Duodenum (tissue), 1 donor: Measurements from ENCODE around the gene USF1.

DNA sequence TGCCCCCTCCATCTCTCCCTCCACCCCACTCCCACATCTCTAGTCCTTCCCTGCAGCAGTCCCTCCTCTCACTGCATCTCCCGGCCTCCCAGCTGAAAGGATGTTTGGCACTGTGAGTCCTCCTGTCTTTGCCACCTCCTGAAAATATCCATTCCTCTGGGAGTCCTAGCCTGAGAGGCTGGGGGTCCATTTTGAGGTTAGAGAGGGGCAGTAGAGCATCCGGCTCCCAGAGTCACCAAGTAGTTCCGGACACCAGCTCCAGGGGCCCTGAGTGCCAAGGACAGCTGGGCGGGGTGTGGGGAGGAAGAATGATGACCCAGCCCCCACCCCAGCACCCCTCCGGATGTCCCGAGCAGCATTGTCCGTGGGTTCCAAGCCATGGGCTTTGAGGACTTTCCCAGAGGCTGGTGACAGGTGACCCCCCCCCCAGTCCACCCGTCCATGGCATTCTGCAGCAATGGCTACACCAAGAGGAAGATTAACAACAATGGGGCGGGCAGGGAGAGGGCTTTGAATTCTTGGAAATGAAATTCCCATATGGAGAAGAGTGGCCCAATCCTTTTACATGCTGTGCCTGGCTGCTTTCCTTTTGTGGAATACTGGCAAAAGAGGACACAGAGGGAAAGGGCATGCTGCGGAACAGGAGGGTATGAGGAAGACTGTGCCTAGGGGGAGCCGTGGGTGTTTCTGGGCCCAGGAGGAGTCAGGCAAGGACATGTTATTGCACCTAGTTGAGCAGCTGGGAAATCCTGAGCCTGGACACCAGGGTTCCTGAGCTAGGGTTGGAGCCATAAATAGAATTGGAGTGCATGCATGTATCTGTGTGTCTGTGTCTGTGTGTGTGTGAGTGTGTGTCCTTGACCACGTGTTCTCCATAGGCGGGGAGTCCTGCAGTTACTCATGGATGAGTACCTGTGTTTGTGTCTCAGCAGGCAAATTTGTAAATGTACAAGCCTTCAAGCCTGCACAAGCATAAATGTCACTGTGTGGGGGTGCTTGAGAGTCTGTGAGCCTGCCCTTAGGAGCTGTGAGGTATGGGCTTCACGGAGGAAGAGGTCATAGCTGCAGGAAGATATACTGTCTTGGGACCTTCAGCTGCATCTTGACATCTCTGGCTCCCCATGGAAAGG lies 930 bp downstream of the ATP1A2 start:
- PRO-cap, result no peak

DNA sequence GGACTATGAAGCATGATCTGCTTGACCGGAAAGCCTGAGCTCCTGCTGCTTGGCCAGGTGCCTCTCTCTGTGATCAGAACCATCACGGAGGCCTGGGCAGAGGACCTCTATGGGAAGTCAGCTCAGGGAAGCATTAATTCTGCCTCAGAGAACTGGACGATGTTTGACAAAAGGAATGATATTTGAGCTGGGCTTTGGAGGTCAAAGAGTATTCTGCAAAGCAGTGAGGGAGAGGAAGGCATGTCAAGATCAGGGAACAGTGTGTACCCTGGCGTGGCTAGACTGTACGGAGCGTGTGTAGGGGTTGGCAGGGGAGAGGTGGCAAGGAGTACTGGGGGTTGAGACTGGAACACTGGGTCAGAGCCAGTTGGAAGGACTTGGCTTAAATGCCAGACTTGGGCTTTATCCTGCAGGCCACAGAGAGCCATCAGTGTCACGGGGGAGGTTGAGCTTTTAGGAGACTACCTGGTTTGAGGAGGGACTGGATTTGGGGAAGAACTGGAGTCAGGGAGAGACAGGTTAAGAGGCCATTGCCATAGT lies 16.4 kb downstream of the ATP1A2 start:
- PRO-cap, result no peak

DNA sequence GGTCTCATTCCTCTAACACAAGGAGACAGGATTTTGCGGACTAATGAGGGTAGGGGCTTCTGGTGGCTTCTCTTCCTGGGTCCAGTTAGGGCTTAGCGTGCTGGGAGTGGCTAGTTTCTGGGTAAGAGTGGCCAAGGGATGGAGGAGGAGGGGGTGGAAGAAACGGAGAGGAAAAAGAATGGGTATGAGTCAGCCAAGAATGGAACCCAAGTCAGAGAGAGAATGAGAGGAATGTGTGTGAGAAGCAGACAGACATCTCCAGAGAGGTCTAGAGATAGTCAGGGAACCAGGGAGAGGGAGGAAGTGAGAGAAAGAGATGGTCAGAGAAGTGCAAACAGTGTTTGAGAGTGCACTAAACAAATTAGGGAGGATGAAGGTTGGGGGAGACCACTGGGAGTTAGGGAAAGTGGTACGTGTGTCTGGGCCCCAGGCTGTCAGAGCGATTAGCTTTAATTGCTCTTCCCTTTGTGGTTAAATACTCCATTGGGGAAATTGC lies 1.3 kb downstream of the PEA15 start:
- PRO-cap, result no peak

GRCh38 chr1:160217015-160217266 lies 11.8 kb downstream of the PEA15 start:
- PRO-cap, result no peak

GRCh38 chr1:160317185-160317476 lies 25.9 kb downstream of the COPA start:
- PRO-cap, result no peak

DNA sequence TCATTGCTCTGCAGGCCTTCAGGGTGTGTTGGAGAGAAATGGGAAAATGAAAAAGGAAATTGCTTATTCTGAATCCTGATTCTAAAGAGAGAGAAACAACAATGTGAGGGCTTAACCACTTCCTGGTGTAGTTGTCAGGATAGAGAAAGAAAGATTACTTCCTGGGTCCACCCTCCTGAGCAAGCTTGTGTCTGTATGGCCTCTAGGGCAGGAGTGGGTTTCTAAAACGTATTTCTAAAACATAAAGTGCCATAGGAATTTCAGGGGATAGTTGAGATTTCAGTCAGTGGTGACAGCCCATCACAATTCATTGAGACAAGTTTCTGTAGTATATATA lies 28.4 kb downstream of the VANGL2 start:
- PRO-cap, result no peak

DNA sequence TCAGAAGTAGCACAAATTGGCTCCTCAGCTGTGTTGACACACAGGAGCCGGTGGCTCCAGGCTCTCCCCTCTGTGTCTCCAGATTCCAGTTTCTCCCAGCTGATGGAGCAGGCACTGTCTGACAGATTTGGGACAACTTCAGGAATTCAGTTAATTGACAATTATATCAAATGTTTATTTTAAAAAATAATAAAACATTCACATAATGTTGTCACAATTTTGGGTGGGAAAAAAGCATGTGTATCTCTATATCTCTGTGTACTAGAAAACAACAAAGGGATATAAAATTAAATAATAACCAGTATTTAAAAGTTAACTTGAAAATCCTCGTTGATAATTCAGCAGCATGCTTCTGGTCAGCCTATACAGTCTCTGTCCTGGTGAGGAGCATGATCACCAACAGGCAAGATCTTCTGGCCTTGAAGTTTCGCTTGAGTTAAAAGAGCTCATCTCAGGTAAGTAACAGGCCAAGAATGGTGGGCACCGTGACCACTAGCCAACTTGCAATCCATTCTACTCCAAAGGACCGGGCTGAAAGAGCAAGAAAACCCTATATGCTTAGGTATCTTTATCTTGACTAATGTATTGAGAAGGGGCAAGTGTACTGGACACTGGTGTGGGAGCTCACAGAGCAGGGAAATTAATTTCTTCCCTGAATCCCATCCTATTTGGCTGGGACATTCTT lies 31.9 kb upstream of the SLAMF1 start:
- PRO-cap, result no peak

DNA sequence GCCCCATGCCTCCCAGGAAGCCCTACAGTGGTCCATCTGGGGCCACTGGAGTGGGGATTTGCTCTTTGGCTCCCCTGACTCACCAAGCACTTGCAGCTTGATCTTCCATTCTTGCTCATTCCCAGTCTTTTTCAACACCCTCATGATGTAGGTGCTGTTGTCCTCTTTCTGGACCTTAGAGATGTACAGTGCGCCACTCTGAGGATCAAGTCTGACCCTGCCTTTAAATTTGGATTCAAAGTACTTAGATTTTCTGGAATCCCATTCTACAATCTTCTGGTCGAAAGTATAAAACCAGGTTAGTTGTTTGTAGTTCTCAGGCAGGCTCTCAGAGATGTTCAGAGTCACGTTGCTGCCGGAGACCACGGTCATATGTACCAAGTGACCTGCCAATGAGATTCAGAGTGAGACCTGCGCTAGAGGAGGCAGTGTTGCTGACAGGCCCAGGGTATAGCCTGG lies 26.8 kb downstream of the CD48 start:
- PRO-cap, result no peak

DNA sequence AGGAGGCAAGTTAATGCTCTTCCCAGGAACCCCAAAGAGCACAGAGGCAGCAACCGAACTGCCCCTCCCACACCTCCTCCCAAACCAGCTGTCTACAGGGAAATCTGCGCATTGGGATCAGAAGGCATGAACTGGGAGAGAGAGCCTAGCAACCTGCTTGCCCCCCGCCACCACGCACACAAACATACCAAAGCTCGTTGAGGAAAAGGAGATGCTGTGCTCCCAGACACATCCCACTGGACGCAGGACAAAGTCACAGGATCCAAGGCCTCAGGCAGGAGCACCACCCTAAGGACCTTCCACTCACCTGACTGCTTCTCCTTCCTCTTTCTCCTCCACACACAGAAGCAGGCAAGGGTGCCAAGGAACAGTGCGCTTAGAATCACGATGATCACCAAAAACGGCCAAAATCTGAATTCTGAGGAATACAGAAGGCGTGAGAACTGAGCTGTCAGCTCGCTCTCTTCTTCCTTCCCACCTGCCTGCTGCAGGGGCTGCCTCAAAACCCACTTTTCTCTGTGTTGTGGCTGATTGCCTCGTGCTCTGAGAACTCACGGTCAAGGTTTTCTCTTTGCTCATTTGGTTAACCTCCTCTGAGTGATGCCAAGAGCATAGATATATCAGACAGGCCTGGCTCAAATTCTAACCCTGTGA lies 23.9 kb downstream of the CD244 start:
- PRO-cap, result no peak

DNA sequence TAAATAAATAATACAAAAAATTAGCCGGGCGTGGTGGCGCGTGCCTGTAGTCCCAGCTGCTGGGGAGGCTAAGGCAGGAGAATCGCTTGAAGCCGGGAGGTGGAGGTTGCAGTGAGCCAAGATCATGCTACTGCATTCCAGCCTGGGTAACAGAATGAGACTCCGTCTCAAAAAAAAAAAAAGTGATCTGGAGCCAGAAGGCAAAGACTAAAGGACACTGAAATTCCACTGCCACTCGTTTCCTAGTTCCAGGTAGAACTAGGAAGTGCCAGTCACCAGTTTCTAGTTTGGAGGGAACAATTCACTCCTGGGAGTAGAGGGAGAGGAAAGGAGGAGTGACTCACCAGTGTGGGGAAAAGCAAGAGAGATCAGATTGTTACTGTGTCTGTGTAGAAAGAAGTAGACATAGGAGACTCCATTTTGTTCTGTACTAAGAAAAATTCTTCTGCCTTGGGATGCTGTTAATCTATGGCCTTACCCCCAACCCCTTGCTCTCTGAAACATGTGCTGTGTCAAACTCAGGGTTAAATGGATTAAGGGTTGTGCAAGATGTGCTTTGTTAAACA lies 4.4 kb downstream of the F11R start:
- PRO-cap, result no peak

GRCh38 chr1:161021420-161021627 lies 372 bp upstream of the F11R start:
- PRO-cap, result bidirectional peak, plus-strand start at chr1:161021510, minus-strand start at chr1:161021152

DNA sequence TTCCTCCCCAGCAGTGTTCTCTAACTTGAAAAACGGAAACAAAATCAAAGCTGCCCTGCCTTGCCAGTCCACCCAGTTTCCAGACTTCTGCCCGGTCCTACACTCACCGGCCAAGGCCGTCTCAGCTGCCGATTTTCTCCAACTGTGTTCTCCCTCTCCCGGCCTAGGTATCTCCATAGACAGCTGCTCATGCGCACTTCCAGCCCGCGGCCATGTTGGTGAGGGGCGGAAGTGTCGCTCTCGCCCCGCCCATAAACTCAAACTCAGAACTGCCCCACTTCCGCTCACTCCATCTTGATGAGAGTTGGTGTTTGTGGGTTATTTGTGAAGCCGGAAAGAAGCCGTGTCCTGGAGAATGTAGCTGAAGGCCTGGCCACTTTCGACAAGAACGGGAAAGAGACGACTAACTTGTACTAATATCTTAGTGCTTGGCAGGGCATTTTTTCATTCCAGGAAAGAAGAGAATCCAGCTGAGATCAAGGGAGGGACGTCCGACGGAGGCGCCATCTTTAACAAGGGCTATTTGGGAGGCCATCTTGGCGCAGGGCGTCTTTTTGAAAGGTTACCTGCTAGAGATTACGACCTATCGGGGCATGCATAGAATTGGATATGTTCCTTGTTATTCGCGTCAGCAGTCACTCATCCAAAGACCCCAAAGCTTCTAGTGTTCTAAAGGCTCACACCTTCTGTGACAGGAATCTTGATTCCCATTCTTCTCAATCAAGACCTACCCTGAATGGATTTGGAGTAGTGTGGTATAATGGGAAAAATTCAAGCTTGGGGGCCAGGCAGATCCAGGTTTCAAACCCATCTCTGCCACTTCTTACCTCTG lies at the start of gene USF1:
Gene USF1 (minus strand): TSS at position 227 of the 832 bp plus-strand sequence.
- PRO-cap, result bidirectional peak, plus-strand start at position 321 of the sequence, minus-strand start at position 214 of the sequence

DNA sequence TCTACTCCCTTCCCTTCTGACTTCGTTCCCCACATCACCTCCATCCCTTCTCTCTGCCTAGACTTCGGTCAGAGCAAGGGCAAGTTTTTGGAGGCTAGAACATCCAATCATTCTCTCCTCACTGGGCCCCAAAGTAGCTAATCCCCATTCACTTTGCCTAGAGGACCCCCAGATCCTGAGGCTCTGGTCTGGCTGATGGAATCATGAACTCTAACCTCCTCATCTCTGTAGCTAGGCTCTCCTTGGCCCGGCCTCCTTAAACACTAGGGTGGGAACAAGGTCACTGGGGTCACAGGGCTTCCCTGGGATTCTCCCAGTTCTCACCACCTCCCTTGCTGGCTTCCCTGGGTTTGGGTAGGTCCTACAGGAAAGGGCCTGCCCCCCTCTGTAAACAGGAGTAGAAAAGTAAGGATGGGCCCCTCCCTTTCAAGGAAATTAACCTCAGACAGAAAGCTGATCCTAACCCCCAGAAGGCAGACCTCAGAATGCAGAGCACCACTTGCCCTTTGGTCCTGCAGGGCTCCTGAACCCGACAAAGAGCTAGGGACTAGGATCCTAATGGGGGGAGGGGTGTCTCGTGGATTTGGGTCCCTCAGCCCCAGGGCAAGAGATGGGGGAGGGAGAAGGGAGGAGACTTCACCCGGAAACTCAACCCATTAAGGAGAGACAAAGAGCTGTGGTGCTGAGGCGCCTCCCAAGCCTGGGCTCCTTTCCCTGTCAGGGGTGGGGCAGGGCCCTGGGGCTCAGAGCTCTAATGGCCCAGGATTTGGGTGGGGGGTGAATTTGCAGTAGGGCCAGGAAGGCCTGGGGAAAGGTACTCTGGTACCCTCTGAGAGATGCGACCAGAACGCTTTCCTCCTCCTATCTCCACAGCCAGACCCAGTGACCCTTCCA lies 3.1 kb downstream of the NECTIN4 start:
- PRO-cap, result no peak

DNA sequence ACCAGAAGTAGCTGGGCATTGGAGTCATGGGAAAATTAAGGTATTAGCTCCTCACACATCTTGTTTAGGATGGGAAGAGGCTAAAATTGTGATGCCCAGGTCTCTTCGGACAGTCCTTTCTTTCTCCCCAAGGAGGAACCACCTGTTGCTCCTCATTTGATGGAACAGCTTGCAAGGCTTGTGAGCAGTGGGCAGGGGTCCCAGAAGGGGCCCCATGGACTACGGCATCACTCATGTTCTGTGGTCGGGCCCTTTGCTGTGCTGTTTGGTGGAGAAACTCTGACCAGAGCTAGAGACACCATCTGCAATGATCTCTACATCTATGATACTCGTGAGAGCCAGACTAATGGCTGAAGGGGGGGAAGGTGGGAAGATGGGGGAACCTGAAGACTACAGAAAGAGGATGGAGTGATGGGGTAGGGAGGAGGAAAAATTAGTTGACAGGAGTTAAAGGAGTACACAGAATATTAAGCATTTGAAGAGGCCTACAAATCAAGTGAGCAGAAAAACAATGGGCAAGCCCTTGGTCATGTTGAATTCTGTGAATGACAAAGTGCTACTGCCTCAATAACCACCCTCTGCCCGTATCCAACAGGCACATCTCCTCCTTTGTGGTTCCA lies 1.4 kb downstream of the KLHDC9 start:
- PRO-cap, result no peak

GRCh38 chr1:161163700-161164204 lies 2.5 kb upstream of the PPOX start:
- PRO-cap, result no peak

DNA sequence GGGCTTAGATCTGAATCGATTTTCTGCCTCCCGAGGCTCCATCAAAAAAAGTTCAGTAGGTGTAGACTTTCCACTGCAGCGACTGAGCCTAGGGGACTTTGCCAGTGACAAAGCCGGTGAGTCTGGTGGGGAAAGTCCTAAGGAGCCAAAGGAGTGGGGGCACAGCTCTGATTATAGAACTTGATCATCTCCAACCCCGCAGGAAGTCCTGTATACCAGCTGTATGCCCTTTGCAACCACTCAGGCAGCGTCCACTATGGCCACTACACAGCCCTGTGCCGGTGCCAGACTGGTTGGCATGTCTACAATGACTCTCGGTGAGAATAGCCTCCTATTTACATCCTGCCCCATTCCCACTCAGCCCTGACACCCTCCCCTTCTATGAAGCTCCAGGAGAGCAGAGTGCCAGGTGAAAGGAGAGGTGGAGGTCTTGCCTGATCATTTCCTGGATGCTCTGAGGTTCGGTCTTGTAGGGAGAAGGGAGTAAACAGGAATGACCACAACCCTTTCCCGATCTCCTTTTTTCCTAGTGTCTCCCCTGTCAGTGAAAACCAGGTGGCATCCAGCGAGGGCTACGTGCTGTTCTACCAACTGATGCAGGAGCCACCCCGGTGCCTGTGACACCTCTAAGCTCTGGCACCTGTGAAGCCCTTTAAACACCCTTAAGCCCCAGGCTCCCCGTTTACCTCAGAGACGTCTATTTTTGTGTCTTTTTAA lies 1.2 kb upstream of the PPOX start:
- PRO-cap, result no peak

DNA sequence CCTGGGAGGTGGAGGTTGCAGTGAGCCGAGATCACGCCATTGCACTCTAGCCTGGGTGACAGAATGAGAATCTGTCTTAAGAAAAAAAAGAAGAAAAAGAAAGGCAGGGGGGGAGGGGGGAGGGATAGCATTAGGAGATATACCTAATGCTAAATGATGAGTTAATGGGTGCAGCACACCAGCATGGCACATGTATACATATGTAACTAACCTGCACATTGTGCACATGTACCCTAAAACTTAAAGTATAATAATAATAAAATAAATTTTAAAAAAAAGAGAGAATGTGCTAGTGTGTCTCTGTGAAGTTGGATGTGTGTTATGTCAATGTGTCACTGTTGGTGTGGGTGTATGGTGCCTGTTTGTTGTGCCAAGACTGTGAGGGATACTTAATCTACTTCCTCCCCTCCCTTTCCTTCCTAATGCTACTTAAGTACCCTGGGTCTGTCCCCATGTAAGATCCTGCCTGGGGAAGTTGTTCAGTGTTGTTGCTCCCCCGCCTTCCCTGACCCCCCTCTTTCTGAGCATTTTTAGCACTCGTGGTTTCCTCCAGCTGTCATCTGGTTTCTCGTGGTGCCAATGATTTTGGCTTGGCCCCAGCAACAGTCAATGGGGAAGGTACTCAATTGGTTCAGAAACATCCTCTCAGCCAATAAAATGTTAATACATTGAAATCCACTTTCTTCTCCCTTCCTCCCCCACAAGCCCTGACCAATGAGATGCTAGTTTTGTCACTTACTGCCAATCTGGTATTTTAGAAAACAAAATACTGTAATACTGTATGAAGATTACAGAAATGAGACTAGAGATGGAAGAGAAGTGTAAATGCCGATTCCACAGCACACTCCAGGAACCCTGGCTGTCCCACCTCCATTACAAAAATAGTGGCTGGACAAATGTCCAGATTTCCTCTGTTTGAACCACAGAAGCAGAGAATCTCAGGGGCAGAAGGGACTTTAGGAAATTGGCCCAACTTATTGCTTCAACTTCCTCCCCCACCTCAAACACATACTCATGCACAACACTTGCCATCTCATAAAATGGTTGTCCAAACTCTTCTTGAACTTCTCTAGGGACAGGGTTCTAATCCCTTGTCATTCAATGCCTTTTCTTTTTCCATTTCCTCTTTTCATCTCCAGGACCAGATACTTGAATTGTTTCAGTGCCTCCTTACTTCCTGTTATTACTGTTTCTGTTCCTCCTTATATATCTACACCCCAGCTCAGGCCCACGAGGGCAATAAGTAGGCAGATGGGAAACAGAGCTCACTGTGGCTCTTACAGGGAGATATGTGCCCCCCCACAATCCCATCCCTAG lies 8.1 kb upstream of the B4GALT3 start:
- PRO-cap, result unidirectional peak, minus-strand start at position 520 of the sequence

GRCh38 chr1:161209762-161210571 lies 5.1 kb upstream of the FCER1G start:
- PRO-cap, result no peak

DNA sequence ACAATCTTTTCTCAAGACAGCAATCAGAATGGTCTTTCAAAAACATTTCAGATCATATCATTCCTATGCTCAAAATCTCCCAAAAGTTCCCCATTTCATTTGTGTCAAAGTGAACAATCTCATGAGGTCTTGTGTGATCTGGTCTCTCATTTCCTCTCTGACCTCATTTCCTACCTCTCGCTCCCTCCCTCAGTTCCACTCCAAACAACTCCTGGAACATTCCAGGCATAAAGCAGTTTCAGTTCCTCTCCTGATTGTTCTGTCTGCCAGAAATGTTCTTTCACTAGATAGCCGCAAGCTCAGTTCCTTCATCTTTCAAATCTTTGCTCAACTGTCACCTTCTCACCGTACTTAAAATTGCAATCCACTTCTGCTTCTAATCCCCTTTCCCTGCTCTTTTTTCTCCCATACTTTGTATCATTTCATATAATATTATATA lies 5.6 kb upstream of the FCGR2A start:
- PRO-cap, result no peak

DNA sequence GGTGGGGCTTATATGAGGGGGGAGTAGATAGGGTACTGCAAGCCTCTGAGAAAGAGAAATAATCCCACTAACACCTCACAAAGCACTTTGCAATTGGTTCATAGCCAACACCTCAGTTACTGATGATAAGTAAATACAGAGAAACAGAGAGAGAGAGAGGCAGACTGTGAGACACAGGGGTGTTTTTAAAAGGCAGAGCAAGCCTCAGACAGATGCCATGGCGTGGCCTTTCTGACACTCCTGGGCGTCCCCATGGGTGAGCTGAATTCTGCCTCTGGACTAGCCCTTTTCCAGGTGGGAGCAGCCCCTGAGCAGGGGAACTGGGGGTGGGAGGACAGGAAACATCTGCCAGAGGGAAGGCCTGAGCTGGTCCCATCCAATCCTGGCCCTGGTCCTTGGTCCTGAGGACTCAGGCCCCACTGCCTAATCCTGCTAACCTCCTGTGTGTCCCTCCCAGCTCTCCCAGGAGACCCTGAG lies 6.1 kb downstream of the FCGR2A start:
- PRO-cap, result no peak